Heart (tissue), 3 donors: Measurements from ENCODE around the genes RNF175 and FGG.

- RAMPAGE, long total RNA, 2 experiments, result no peak in any of the 2 experiments
Observed at GRCh38 chr4:152535440-152535693, 525 bp downstream of the FBXW7 start.

DNA sequence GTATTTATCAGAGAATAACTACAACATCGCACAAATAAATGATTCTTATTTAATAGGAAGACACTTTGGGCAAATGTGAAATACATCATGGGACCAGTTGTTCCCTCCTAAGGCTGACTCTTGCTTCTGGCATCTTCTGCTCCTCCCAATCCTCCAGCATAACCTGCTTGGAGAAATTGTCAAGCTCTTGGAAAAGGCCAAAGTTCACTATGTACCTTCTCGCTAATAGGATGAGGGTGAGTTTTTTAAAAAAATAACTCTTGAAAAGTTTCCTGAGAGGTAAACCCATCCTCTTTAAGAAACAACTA lies 53.4 kb upstream of the FBXW7 start:
- RAMPAGE, long total RNA, 2 experiments, result no peak in any of the 2 experiments

DNA sequence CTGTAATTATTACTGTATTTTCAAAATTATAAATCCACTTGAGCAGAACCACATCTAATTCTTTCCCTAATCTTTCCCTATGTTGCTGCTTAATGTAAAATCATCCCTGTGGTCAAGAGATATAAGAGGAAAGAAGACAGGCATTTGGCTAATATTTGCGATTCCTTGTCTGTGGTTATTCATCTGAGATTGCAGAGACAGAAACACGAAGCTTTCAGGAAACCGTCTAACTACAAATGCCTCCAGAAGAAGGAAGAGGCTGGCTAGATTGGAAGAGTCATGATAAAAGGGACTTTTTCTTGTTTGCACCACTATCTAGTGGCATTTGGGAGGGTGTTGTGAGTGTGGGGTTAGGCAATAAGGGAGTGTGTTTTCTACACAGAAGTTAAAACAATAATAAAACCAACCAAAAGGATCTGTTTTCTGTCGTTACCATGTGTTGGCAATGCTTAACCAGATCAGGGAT lies 44.0 kb downstream of the TMEM154 start:
- RAMPAGE, long total RNA, 2 experiments, result no peak in any of the 2 experiments

- RAMPAGE, long total RNA, 2 experiments, result no peak in any of the 2 experiments
Observed at GRCh38 chr4:152646517-152647035, 33.2 kb downstream of the TMEM154 start.

DNA sequence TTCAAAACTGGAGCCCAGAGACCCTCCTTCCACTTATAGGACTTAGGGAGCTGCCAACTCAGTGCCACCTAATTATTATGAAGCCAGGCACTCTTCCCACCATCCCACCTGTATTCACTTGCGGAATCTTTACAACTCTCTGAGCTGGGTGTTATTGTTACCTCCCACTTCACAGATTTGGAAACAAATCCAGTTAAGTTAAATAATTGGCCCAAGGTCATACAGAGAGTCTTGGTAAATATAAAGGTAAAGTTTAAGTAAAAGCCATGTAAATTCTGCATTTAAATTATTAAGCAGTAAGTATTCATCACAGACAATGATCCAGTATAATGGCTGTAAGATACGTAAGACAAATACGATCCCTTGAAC lies 42.1 kb downstream of the TIGD4 start:
- RAMPAGE, long total RNA, 2 experiments, result no peak in any of the 2 experiments

DNA sequence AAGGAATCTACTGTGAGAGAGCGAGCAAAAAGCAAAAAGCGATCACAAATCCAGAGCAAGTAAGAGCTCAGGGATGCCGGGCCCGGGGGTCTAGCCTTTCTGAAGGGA lies 412 bp downstream of the TIGD4 start:
- RAMPAGE, long total RNA, 2 experiments, result no peak in any of the 2 experiments

DNA sequence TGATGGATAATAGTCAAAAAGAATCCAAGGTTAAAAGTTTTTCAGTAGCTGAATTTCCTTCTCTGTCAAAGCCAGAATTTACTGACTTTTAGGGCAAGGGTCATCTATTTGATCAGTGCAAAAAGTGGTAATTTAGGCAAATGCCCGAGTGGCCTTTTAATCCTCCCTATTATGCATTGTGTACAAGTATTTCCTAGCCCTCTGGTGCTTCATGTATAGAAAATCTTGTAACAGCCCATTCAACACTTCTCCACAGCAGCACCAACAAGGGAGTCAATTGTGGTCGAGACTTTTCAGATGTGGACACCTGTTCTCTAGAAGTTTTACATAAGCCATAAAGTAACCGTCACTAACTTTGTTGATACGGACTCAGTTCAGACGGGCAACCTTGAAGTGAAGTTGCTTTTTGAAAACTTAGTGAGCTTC lies 51.0 kb upstream of the FHDC1 start:
- RAMPAGE, long total RNA, 2 experiments, result no peak in any of the 2 experiments

DNA sequence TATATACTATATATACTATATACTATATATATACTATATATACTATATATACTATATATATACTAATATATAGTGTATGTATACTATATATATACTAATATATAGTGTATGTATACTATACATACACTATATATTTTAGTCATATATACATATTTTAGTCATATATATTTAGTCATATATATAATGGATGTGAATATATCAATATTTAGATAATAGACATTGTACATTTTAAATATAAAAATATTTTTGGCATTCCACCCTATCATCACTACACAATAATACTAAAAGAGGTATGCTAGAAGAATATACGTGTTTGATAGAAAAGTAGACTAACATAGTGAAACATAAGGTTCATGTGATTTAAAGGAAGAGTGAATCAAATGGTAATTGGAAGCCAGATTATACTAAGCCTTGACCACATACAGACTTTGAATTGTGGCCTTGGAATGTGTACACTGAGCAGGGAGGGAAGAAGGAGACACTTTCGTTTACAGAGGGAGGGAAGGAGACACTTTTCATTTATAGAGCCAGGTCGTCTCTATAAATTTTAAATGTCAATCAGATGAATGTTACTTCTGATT lies 46.2 kb upstream of the FHDC1 start:
- RAMPAGE, long total RNA, 2 experiments, result no peak in any of the 2 experiments

DNA sequence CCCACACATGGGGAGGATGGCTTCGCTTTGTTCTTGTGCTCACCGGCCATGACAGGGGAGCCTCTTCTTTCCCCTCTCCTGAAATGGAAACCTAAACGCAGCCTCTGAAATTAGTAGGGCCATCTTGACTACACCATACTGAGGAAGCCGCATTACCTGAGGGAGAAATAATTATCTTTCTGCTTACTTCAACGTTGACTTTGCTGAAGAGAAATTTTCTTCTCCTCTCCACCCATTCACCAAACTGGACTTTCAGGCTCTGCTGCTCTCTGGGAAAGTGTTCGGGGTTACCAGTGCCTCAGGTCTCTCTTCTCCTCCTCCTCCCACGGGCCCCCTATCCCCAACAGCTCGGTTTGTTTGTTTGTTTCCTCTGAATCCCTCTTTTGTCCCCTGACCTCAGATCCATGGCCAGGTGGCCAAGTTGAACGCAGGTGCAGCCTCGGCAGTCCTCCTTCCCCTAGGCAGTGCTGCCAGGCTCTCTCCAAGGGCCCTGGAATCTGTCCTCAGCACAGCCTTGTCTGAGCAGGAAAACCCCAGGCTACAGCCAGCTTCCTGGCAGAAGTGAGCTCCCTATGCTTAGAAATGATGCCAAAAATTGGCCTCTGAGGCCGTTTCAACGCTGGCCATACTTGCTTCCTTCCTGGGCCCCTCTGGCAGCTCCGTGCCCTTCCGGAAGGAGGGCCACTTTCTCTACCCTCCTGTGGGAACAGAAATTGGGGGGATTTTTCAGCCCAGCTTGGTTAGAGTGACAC lies 60.0 kb downstream of the FHDC1 start:
- RAMPAGE, long total RNA, 2 experiments, result no peak in any of the 2 experiments

GRCh38 chr4:153248720-153250043 lies 44.9 kb downstream of the TRIM2 start:
- RAMPAGE, long total RNA, 2 experiments, result no peak in any of the 2 experiments

DNA sequence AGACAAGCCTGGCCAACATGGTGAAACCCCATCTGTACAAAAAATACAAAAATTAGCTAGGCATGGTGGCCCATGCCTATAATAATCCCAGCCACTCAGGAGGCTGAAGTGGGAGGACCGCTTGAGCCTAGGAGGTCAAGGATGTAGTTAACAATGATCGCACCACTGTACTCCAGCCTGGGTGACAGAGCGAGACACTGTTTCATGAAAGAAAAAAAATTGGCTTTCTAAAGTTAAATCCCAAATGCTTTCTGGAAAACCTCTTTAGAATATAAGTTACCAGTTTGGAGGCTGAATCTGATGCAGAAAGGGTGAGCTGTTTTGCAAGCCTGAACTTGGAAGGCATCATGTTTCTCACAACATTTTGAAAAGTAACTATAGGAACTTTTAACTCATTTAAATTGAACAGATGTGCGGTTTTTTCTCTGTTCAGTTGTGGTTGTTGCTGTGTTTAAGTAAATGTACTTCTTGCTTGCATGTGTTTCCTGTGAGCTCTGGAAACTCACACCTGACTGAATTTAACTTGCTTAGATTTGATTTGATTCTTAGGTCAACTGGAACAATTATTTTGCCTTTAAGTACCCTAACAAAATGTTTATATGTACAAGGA lies 39.8 kb upstream of the TMEM131L start:
- RAMPAGE, long total RNA, 2 experiments, result no peak in any of the 2 experiments

DNA sequence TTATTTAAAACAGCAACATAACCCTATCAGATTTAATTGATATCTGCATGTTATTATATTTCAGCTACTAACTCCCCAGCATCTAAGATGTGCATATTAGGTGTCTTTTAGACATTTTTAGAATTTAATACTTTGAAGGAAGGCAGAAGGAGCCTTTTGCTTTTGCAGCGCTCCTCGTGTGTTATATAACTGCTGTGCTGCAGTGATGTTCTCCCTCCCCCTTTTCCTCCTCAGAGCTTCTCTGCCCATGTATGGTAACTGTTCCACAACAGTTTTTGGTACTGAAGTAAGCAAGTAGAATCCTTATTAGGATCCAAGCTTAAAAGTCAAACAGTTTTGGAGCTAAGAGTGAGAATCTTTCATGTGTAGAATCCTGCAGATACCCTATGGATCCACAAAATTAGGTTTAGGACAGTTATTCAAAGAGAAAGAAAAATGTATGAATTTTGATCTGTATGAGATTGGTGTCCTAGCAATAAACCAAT lies 37.0 kb upstream of the TMEM131L start:
- RAMPAGE, long total RNA, 2 experiments, result no peak in any of the 2 experiments

DNA sequence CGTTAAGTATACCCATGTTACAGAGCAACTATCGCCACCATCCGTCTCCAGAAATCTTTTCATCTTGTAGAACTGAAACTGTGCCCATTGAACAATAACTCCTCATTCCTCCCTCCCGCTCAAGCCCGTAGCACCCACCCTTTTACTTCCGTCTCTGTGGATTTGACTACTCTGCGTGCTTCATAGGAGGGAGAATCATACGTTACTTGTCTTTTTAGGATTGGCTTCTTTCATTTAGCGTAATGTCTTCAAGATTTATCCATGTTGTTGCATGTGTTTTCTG lies 55.4 kb downstream of the TMEM131L start:
- RAMPAGE, long total RNA, 2 experiments, result no peak in any of the 2 experiments

DNA sequence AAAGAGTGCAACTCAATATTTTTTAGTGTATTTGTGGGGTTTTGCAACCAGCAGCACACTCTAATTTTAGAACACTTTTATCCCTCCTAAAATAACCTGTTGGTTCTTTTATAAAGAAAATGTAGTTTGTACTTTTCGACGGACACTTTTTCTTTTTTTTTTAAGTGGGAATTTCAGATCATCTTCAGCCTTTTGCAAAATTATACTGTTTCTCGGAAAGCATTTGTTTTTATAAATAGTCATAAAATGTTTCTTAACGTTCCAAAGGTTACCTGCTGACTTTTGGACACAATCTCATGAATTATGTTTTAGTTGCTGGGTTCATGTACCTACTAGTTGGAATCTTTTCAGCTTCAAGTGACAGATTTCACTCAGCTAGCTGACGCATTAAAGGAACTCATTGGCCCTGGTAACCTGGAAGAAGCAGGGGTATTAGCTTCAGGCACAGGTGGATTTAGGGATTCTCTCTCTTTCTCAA lies 66.4 kb downstream of the TMEM131L start:
- RAMPAGE, long total RNA, 2 experiments, result no peak in any of the 2 experiments

- RAMPAGE, long total RNA, 2 experiments, result no peak in any of the 2 experiments
Observed at GRCh38 chr4:153638020-153638458, 46.0 kb upstream of the TLR2 start.

GRCh38 chr4:153759805-153760471 lies at the start of gene RNF175:
Gene RNF175 (minus strand): TSS chr4:153760024.
- RAMPAGE, long total RNA, 2 experiments, result no peak in any of the 2 experiments

DNA sequence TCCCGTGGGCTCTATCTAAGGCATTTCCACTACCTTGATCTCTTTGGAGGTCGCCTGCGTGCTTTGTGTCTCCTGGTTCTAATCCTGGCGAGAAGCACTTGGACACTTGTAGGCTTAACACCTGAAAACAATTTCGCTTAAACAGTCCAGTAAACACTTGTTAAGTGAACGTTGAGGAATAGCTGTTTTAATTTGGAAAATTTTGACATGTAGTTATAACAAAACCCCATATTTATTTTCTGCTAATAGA lies 416 bp upstream of the PLRG1 start:
- RAMPAGE, long total RNA, 2 experiments, result no peak in any of the 2 experiments

- RAMPAGE, long total RNA, 2 experiments, result no peak in any of the 2 experiments
Observed at GRCh38 chr4:154585264-154586164, 5.0 kb downstream of the FGA start.

- RAMPAGE, long total RNA, 2 experiments, result no peak in any of the 2 experiments
Observed at GRCh38 chr4:154602702-154603112, 9.7 kb downstream of the FGG start.

- RAMPAGE, long total RNA, 2 experiments, result start-site peak on the minus strand in 1 of 2 experiments, at chr4:154612656-154612661 at its widest, 457 reads per replicate
Observed at GRCh38 chr4:154612109-154613138, at the start of gene FGG. Gene FGG (minus strand): TSS chr4:154612656.